Bronchial lymph node (tissue), 1 donor: Measurements from ENCODE around the gene BEST2.

DNA sequence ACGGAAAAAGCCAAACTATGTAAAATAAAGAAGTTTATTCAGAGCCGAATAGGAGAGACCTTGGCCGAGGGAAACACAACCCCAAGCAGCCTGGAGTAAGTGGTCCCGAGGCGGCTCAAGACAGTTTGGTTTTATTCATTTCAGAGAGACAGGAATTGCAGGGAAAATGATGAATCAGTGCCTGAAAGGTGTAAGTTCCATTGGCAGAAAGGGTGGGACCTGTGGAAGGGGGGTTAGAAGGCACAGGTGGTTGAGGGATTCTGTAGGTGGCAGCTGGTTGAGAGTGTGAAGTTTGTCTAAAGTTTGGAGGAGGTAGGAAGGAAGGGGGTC is 823 bp downstream of the ZNF700 start:
- PRO-cap = no peak

DNA sequence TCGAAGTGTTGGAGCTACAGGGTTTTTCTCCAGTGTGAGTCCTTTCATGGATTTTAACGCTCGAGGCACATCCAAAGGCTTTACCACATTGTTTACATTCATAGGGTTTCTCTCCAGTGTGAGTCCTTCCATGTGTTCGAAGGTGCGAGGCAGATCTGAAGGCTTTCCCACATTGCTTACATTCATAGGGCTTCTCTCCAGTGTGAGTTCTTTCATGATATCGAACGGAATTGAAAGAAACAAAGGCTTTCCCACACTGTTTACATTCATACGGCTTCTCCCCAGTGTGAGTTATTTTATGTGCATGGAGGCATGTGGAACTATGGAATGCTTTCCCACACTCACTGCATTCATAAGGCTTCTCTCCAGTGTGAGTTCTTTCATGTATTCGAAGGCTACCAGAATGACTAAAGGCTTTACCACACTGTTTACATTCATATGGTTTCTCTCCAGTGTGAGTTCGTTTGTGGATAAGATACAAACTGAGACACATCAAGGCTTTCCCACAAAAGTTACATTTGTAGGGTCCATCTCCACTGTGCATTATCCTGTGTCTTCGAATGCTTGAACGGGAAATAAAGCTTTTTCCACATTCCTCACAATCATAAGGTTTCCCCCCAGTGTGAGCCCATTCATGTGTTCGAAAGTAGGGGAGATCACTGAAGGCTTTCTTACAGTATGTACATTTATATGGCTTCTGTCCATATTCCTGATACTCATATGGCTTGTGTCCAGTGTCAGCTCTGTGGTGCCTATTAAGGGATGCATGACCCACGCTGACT is 5.4 kb upstream of the ZNF20 start:
- PRO-cap = no peak

GRCh38 chr19:12271490-12271775 is 23.2 kb downstream of the ZNF44 start:
- PRO-cap = no peak

- PRO-cap = no peak
Measured at GRCh38 chr19:12330094-12330910, 3.1 kb downstream of the ZNF563 start.

DNA sequence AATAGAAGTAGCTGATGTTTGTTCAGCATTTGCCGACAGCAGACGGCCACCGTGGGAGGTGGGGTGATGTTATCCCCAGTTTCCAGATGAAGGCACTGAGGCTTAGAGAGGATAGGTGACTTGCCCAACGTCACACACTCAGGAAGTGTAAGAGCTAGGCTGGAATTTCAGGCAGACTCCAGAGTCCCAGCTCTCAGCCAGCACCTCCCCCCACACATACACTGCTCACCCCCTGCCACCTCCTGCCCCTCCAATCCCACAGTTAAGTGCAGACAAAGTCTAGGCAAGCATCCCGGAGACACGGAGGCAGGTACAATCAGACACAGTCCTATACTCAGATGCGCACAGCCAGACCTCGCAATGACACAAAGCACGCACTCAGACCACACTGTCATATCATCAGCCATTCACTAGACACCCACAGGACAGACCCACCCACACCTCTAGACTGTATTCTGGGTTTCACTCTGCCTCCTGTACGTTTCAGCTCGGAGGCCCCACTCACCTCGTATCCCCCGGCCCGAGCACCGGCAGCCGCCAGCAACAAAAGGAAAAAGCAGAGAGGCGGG is 420 bp downstream of the MAN2B1 start:
- PRO-cap = unidirectional peak, plus-strand start at position 479 of the sequence

DNA sequence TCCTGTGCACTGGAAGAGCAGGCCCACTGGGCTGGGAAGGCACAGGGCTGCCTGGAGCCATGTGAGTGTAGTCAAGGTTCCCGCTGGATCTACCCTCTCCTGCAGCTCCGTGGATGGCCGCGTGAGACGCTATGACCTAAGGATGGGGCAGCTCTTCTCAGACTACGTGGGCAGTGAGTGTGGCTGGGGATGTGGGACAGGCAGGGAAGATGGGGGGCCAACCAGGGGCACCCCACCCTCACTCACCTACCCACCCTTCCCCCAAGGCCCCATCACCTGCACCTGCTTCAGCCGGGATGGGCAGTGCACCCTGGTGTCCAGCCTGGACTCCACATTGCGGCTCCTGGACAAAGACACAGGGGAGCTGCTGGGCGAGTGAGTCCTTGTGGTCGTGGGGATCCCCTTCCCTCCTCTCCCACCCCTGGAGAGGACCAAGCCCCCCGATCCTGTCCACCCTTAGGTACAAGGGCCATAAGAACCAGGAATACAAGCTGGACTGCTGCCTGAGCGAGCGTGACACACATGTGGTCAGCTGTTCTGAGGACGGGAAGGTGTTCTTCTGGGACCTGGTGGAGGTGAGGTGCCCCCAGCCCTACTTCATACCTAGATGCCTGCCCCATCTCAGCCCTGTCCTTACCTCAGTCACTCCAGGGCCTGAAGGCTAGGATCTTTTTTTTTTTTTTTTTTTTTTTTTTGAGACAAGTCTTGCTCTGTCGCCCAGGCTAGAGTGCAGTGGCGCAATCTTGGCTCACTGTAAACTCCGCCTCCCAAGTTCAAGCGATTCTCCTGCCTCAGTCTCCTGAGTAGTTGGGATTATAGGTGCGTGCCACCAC is 3.7 kb upstream of the WDR83OS start:
- PRO-cap = no peak

- PRO-cap = no peak
Measured at GRCh38 chr19:12698950-12699349, 2.5 kb upstream of the FBXW9 start.

- PRO-cap = no peak
Measured at GRCh38 chr19:12702779-12703210, 6.4 kb upstream of the FBXW9 start.

DNA sequence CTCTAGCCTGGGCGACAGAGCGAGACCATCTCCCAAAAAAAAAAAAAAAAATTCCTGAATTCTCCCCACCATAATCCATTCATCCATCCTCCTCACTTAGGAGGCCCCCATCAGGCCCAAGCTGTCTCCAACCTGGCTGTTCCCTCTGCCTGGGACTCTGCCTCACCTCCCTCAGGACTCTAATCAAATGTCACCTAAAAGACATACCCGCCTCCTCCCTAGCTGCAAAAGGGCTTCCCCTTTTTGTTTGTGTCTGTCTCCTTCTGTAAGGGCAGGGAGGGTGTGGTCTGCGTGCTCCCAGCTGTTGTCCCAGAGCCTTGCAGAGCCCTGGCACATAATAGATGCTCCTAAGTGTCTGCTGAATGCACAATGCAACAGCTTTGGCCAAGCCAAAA is 4.5 kb downstream of the TRIR start:
- PRO-cap = no peak

- PRO-cap = no peak
Measured at GRCh38 chr19:12730474-12731494, 3.7 kb downstream of the TRIR start.

- PRO-cap = no peak
Measured at GRCh38 chr19:12751444-12751933, at the start of gene BEST2. BEST2 (plus strand) TSS chr19:12751791.

GRCh38 chr19:12794501-12795081 is 3.3 kb downstream of the JUNB start:
- PRO-cap = no peak

DNA sequence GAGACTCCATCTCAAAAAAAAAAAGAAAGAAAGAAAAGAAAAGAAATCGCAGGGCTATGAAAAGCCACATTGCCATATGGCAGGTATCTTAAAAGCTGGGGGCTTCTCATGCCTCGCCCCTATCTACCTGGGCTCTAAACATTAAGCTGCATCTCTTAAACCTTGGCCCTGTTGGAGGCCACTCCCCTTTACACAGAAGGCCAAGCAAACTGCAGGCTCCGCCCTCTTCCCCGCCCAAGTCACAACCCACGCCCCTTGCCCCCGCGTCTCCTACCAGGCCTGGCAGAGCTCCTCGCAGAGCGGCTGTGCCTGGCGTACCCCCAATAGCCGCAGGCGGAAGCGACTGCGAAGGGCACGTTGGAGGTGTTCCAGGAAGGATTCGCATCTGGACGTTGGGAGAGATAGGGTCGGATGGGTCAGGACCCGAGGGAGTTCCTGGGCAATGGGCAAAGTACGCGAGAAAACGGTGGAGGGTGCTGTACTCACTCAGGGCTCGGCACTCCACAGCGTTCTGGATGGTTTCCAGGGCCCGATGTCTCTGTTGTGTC is 5.9 kb downstream of the RTBDN start:
- PRO-cap = no peak

DNA sequence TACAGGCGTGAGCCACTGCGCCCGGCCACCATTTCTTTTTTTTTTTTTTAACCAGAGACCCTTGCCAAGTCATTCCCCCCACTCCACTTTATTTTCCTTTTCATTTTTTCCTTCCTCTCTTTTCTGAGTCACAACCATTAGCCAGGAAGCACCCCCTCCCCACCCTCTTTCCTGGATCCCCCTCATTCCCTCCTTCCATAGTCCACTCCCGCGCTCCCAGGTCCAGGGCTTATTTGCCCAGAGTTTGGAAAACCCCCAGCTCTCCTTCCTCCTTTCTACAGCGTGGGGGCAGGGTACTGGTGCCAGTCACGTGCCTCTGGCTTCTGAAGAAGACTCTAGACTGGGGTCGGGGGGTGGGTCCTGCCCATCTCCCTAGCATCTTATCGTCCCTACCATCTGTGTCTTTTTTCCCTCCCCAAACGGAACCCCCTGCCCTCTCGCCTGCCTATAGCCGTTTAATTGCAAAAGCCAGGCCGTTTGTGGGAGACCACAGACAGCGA is 1.1 kb upstream of the CALR start:
- PRO-cap = bidirectional peak, plus-strand start at position 338 of the sequence, minus-strand start at position 246 of the sequence

- PRO-cap = no peak
Measured at GRCh38 chr19:12940716-12941310, 2.4 kb downstream of the CALR start.

- PRO-cap = unidirectional peak, minus-strand start at chr19:13013395; unidirectional peak, minus-strand start at chr19:13013421
Measured at GRCh38 chr19:13012721-13013633, 17.7 kb downstream of the NFIX start.

DNA sequence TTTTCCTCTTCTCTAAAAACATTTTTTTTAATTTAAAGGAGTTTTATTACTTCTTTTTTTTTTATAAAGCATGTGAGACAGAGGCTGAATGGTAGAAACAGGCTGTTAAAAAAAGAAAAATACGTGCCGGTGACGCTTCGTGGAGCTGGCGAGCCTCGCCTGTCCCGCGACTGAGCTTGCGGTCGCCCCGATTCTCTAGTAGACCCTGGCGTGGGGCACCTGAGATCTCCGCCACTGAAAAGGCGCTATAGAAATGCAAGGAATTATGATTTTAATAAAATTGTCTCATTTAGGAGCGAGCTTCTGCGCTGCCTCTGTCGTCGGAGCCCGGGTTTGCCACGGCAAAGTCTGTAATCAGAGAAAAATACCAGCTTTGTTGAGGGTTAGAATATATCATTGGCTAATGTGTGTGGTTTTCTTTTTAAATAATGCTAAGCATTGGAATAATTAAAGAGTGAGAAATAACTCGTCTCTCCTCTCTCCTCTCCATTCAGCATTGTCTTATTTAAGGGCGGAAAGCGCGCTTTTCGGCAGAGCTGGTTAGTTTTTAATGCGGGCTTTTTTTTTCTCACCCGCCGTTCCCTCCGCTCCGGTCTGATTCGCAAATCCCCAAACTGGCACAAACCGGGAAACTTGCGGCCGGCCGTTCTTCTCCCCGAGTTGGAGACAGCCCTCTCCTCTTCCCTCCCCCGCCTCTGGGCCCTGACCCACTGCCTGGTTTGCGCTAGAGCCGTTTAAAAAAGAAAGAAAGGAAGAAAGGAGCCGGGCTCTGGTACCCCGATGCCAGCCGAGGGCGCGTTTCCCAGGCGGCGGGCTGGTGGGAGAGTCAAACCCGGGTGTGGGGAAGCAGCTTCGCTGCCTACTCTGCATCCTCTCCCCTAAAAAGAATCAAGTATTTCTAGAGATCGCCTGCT is 18.6 kb downstream of the NFIX start:
- PRO-cap = no peak

DNA sequence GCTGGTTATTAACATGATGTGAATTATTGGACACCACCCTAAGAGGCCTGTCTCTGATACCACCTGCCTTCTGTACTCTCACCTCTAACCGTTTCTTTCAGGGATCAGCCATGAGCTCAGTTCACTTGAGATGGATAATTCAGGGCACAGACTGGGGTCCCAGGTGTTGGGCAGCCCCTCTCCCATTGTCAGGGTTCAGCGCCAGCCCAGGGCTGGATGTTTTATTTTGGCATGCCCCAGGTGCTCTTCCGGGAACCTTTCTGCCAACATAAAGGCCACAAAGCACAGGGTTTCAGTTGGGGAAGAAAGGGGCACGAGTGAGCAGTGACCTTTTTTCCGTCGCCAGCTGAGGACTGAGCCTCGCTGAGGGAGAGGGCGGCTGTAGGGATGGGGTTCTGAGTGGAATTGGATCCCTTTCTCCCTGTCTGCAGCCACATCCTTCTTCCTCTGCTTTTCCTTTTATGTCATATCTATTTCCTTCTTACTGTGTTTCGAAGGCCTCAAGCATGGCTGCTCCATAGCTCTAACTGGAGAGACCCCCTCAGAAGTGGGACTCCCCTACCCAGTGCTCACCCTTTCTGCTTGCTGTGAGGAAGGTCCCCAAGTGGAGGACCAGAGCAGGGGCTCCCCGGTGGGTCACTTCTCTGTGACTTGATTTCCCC is 26.1 kb downstream of the NFIX start:
- PRO-cap = no peak

- PRO-cap = unidirectional peak, minus-strand start at chr19:13057485
Measured at GRCh38 chr19:13057096-13057559, 45.5 kb downstream of the LYL1 start.

DNA sequence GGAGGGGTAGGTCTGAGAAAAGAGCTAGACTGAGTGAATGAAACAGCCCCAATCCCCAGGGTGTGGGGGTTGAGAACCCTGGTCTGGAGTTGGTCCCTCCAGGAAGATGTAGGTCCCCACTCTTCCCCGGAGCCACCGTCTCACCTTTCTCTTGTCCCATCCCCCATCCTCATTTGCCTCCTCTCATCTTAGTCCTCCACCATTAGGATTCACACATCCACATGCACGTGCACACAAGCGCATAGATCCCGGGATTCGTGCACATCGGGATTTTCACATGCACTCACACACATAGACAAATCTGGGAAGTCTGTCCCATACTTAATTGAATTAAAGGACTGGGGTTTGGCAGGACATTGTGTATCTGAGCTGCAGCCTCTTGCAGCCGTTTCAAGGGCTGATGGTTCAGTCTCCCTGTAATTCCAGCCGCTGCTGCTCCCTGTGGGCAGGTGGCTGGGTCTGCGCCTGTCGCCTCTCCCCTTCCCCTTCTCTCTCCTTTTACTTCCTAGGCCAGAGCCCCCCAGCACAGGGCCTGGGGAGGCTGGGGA is 43.7 kb downstream of the LYL1 start:
- PRO-cap = no peak